HL-60 (cell line): ENCODE results near the gene SEPTIN2.

DNA sequence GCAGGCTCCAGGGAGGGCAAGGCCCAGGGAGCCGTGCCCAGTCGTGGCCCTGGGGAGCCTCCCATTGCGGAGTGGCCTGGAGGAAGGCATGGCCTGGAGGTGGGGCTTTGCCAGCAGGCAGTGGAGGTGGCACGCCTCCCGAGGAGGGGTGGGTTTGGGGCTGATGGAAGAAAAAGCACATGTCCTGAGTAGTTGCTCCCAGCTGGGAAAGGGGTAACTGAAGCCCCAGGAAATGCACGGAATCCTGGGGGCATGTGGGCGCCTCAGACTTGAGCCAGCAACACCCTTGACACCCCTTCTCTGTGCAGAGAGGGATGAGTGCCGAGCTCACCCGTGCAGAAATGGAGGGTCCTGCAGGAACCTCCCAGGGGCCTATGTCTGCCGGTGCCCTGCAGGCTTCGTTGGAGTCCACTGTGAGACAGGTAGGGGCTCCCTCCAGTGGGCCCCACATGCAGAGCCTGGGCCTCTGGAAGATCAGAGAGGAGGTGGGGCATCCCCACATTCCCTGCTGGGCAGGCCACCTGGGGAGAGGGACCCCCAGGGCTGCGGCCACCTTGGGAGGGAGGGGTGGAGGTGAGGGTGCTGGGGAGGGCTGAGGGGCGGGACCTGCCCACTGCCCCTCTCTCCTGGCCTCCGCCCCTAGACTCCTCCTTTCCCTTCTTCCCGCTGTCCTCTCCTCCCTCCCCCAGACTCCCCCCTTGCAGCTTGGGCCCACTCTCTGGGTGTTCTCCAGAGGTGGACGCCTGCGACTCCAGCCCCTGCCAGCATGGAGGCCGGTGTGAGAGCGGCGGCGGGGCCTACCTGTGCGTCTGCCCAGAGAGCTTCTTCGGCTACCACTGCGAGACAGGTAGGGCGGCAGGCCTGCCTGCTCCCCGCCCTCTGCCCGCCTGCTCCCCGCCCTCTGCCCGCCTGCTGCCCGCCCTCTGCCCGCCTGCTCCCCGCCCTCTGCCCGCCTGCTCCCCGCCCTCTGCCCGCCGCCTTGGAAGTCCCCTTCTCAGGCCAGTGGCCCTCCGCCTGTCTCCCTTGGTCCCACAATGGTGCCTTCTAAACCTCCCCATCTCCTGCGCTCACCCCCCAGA is 38.5 kb downstream of the MTERF4 start:
- RRBS: no CpG with 5 or more reads among the region's 38 CpGs

DNA sequence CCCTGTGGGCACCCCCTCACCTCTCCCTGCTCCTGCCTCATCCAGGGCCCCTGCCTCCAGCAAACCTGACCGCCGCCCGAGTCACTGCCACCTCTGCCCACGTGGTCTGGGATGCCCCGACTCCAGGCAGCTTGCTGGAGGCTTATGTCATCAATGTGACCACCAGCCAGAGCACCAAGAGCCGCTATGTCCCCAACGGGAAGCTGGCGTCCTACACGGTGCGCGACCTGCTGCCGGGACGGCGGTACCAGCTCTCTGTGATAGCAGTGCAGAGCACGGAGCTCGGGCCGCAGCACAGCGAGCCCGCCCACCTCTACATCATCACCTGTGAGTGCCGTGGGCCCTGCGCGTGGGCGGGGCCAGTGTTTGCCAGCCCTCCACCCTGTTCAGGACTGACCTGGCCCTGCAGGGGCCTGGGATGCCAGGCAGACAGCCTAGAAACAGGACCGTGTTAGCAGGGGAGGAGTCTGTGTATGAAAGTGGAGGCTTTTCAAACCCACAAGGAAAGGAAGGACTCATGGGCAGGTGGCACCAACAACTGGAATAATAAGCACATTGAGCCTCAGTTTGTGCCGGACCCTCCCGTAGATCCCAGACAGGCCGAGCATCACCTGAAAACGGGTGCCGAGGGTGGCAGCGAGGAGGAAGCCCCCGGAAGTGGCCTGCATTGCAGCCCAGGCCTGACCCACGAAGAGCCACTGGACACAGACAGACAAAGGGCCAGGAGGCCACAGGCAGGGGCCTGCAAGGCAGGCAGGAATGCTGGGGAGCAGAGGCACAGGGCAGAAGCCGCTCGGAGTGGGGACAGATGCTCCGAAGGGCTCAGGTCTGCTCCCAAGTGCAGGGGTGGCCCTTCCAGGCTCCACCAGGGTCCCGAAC is 32.0 kb downstream of the MTERF4 start:
- RRBS: 77% methylated on average over 7 of the region's 36 CpGs

DNA sequence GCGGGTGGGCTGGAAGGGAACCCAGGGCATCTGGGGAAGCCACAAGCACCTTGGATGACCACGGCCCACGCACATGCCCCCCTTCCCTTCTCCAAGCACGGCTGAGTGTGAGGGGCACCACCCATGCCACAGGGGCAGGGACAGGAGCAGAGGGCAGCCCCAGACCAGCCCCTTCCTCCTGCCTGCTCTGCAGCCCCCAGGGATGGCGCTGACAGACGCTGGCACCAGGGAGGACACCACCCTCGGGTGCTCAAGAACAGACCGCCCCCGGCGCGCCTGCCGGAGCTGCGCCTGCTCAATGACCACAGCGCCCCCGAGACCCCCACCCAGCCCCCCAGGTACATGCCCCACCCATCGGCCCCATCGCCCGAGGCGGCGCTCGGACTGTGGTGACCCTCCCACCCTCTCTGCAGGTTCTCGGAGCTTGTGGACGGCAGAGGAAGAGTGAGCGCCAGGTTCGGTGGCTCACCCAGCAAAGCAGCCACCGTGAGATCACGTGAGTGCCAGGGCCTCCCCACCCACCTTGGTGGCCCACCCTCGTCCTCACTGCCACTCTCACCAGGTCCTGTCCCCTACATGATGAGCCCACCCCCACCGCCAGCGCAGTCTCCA is 30.6 kb downstream of the MTERF4 start:
- RRBS: no CpG with 5 or more reads among the region's 30 CpGs

- RRBS: no CpG with 5 or more reads among the region's 18 CpGs
Measured at GRCh38 chr2:241080344-241081161, 21.5 kb downstream of the MTERF4 start.

- RRBS: no CpG with 5 or more reads among the region's 17 CpGs
Measured at GRCh38 chr2:241230024-241230524, 41.6 kb downstream of the ANO7 start.

- RRBS: 2% methylated on average over 18 of the region's 86 CpGs
Measured at GRCh38 chr2:241315827-241316810, at the start of gene SEPTIN2. TSS of gene SEPTIN2 (plus strand) at chr2:241315925.

DNA sequence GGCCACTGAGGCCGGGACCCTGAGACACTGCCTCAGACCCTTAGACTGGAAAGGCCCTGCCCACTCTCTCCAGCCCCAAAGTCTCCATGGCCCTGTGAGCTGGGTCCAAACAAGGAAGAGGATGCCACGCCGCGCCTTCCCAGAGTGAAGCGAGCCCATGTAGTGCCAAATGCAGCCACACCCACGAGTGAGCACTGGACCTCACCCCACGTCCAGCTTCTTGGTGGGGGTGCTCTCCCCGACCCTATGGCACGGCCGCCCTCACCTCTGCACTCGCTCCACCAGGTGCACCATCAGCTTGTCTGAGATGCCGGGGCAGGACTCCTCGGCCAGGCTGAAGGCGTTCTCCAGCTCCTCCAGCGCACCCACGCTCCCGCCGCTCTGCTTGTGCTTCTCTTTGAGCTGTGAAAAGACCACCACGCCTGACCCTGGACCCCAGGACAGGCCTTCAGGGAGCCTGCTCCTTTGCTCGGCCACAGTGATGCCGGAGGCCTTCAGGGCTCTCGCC is 12.2 kb downstream of the STK25 start:
- RRBS: 95% methylated on average over 1 of the region's 22 CpGs

DNA sequence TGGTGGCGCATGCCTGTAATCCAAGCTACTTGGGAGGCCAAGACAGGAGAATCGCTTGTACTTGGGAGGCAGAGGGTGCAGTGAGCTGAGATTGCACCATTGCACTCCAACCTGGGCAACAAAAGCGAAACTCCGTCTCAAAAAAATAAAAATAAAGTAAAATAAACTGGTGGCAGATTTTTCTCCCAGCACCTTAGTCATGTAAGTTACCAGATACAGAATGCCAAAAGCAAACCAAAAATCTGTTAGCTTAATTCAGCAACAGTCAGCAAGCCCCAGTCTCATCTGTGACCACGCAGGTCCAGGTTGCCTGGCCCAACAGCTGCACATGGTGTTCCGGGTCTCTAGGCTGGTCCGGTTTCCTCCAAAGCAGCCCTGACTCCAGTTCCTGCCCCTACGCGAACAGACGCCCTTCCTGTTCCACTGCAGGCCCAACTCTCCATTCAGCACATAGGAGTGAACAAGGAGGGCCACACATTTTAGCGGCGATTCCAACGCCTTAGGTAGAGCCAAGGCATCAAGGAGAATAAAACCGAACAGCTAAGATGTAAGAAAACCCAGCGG is 1.7 kb downstream of the STK25 start:
- RRBS: no CpG with 5 or more reads among the region's 15 CpGs

DNA sequence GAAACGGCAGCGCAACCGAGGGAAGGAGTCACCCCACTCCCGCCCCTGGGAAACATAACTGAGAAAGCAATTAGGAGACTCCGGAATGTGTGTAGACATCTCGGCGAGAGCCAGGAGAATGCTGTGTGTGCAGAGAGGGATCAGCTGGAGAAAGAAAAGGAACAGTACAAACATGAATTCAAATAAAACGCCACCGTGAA is 13.4 kb upstream of the BOK start:
- RRBS: no CpG with 5 or more reads among the region's 9 CpGs

DNA sequence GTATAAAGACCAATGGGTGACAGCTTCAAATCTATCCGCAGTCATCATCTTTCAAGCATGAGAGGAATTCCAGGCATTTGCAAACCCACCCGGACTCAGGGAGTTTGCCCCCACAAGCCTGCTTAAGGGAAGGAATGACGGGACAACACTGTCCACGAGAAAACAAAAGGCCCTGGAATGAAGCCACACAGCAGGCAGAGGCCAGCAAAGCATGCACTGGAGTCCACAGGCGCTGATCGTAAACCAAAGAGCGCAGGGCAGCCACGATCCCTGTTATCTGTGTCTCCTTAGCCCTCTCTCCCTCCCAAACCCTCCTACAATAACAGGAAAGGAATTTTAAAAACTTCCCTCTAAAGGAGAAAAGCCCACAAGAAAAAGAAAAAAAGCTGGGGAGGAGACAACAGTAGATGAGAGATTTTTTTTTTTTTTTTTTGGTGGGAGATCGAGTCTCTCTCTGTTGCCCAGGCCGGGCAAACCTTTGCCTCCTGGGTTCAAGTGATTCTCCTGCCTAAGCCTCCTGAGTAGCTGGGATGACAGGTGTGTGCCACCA is 11.3 kb upstream of the BOK start:
- RRBS: no CpG with 5 or more reads among the region's 10 CpGs

- RRBS: no CpG with 5 or more reads among the region's 39 CpGs
Measured at GRCh38 chr2:241632908-241633634, 3.9 kb downstream of the THAP4 start.

- RRBS: no CpG with 5 or more reads among the region's 13 CpGs
Measured at GRCh38 chr2:241672841-241673403, 13.7 kb downstream of the DTYMK start.

GRCh38 chr2:241685998-241686630 is 501 bp downstream of the DTYMK start:
- RRBS: no CpG with 5 or more reads among the region's 38 CpGs

GRCh38 chr2:241798078-241798702 is 10.8 kb upstream of the NEU4 start:
- RRBS: 27% methylated on average over 3 of the region's 16 CpGs

GRCh38 chr2:241810787-241811105 is 1.8 kb downstream of the NEU4 start:
- RRBS: no CpG with 5 or more reads among the region's 10 CpGs

GRCh38 chr2:241813578-241814135 is 4.7 kb downstream of the NEU4 start:
- RRBS: 59% methylated on average over 2 of the region's 19 CpGs

DNA sequence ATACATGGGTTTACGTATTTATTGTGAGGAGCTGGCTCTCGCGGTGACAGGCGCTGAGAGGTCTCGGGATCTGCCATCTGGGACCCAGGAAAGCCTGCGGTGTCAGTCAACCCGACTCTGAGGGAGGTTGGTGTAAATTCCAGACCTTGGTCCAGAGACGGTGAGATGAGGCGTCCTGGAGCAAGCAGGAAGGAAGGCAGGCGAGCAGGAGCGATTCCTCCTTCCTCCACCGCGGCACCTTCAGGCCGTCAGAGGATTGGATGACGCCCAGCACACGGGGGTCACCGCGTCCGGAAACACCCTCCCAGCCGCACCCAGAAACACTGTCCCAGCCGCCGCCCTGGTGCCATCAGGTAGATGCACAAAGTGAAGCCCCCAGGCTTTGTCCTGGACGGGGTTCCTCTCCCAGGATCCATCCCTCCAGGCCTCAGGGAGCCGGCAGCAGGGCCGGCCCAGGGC is 631 bp upstream of the FAM240C start:
- RRBS: no CpG with 5 or more reads among the region's 25 CpGs

DNA sequence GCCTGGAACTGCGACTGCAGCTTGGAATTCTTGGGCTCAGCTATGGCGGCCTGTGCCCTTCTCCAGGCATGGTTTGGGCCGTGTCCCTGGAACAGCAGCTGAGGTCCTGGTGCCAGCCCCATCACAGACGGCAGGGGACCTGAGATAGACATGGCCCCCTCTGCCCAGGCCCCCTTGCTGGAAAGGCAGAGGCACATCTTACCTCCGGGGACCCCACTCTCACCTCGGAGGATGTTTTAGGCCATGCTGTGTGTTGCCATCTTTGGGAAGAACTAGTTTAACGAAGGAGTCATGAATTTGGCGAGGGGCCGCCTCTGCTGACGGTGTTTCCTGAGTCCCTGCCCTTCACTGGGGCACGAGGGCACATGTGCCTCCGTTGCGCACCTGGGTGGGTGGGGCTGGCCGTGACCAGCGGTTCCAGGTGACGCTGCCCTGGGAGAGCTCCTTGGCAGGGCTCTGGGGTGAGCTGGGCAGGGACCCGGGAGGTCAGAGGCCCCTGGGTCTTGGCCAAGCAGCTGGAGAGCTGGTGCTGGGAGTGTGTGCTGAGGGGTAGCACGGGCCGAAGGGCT is 73.7 kb upstream of the FAM240C start:
- RRBS: no CpG with 5 or more reads among the region's 19 CpGs

- RRBS: no CpG with 5 or more reads among the region's 4 CpGs
Measured at GRCh38 chr2:242084657-242084900, 184.3 kb upstream of the FAM240C start.

- RRBS: no CpG with 5 or more reads among the region's 28 CpGs
Measured at GRCh38 chr2:242087831-242088287, 187.6 kb upstream of the FAM240C start.